Mesenteric fat pad (tissue), 1 donor: ENCODE measurements around the gene BORCS5.

GRCh38 chr12:11859967-11860244 lies 210.4 kb downstream of the ETV6 start:
- PRO-cap: no peak

DNA sequence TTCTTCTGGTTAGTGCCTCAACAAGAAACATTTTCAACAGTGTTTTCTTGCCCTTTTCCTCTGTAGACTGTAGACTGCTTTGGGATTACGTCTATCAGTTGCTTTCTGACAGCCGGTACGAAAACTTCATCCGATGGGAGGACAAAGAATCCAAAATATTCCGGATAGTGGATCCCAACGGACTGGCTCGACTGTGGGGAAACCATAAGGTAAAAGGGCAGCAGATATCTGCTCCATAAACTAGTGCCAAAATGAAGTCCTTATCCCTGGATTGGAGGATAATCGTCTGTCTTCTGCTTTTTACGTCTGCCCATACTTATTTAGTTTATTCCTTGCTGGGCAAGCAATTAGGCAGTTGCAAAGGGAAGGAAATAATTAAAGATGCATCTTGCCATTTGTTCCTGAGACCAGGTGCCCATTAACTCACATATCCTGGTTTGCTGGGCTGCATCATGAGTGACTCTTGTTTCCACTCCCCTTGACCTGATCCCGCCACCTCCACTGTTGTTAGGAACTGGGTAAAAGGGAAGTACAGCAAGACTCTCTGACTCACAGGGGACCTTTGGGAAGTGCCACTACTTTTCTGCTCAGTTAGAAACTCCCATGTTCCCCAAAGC lies 186.3 kb upstream of the BCL2L14 start:
- PRO-cap: no peak

GRCh38 chr12:11981010-11981975 lies 89.4 kb upstream of the BCL2L14 start:
- PRO-cap: no peak

- PRO-cap: no peak
Measured at GRCh38 chr12:12240987-12241509, 25.8 kb downstream of the LRP6 start.

GRCh38 chr12:12267459-12267872 lies 622 bp upstream of the LRP6 start:
- PRO-cap: no peak

- PRO-cap: no peak
Measured at GRCh38 chr12:12338332-12338933, 11.6 kb downstream of the MANSC1 start.

GRCh38 chr12:12356686-12357865 lies at the start of gene BORCS5:
Gene BORCS5, plus strand, starts transcription at chr12:12357078.
- PRO-cap: unidirectional peak, plus-strand start at chr12:12357118

DNA sequence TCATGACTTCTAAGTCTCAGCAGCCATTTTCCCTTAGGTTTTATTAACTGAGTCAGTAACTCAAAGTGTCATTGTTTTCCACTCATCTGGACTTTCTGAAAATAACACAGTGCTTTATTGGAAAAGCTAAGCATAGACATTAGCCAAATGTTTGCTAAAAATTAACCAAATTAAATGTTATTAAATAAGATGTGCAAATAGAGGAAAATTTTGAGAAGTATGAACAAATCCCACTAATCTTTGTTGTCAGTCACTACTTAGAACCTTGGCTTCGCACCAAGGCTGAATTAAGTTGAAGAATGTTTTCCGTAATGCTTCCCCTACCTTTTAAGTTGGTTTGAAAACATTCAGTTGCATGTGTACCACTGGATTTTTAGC lies 42.9 kb downstream of the BORCS5 start:
- PRO-cap: no peak

- PRO-cap: no peak
Measured at GRCh38 chr12:12559664-12560430, 2.8 kb downstream of the DUSP16 start.

GRCh38 chr12:12724359-12724763 lies 7.2 kb downstream of the CDKN1B start:
- PRO-cap: no peak

- PRO-cap: no peak
Measured at GRCh38 chr12:12791567-12792349, 6.3 kb downstream of the APOLD1 start.

DNA sequence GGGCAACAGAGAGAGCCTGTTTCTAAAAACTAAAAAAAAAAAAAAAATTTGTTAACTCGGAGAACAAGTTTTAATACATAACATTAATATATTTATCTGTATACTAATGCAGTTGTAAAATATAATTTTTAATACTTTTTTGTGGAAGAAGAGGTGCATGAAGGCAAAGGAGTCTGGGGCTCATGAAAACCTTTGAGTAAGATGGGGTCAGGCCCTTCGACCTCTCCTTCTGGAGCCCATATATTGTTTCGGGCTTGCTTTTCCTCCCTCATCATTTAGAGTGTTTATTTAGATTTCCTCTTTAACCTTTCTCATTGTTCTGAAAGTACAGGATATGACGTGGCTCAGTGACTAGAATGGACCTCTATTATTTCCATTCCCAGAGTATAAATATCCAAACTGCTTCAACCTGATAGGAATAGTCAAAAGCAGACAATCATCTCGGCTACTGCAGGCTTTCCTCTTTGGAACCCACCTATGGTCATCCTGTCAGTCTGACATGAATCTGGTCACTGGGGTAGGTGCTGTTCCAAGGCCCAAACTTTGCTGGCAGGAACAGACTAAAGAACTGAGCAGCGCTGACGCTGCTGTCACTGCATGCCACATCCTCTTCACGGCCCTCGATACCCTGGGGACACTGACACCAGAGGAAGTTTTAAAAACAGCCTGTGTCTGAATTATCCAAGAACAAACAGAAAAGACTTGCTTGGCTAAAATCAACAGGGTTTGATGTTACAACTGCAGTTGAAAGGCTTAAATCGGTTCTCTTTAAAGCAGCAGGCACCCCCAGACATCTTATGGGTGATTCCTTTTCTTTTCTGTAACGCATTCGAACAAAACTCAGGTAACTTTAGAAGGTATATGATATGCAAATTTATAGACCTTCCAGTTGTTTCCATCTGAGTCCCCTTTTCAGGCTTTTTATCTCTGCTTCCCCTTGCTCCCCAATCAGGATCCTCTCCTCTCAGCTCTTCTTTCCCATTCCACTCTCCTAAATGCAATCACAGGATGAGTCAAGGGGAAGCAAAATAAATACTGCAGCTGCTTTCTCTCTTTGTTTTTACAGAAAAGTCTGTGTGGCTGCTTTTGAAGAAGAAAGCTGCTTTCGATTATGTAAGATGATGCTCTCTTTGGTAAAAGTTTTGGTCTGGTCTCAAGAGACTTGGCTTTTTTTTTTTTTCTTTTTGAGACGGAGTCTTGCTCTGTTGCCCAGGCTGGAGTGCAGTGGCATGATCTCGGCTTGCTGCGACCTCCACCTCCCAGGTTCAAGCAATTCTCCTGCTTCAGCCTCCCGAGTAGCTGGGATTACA lies 4.9 kb upstream of the DDX47 start:
- PRO-cap: no peak

GRCh38 chr12:12916260-12917174 lies 25.2 kb downstream of the GPRC5A start:
- PRO-cap: no peak

GRCh38 chr12:12926845-12928078 lies 24.7 kb downstream of the GPRC5D start:
- PRO-cap: no peak

DNA sequence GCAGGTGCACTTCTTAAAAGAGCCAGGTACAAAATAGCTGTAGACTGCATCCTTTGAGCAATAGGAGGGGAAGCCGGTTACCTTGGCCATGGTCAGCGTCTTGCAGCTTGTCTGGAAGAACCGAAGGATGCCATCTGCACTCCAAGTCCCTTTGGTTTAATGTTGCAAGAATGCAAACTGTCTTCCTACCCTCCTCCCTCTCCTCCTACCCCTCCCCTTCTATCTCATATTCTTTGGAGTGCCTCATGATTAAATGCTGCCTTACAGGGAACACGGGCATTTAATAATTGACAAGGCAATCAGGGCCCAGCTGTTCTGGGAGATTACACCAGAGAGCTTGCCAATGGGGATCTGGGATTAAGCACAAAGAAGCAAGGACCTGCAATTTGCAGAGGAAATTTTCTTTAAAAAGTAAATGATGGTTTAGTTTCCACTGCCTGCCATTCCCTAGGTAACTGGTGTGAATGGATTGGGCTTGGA lies 7.9 kb downstream of the GSG1 start:
- PRO-cap: no peak

GRCh38 chr12:13102420-13102730 lies 1.1 kb downstream of the GSG1 start:
- PRO-cap: no peak

- PRO-cap: no peak
Measured at GRCh38 chr12:13114253-13114967, 10.9 kb upstream of the GSG1 start.

- PRO-cap: no peak
Measured at GRCh38 chr12:13172697-13174045, 23.4 kb upstream of the EMP1 start.

- PRO-cap: no peak
Measured at GRCh38 chr12:13222221-13222753, 25.8 kb downstream of the EMP1 start.

DNA sequence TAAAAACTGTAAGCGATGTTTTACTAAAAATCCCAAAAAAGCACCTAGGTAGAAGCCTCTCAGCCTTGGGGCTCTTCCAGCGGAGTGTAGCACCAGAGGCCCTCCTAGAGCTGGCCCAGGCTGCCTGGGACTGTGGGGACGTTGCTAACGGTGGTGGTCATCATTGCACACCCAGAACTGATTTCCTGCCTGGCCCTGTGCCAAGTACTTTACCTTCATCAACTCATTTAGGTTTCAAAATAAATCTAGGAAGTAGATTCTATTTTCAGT lies 59.8 kb downstream of the EMP1 start:
- PRO-cap: no peak